Paraaortic lymph node (tissue), 1 donor: ENCODE measurements around the genes REEP6, ADAMTSL5 and UQCR11.

DNA sequence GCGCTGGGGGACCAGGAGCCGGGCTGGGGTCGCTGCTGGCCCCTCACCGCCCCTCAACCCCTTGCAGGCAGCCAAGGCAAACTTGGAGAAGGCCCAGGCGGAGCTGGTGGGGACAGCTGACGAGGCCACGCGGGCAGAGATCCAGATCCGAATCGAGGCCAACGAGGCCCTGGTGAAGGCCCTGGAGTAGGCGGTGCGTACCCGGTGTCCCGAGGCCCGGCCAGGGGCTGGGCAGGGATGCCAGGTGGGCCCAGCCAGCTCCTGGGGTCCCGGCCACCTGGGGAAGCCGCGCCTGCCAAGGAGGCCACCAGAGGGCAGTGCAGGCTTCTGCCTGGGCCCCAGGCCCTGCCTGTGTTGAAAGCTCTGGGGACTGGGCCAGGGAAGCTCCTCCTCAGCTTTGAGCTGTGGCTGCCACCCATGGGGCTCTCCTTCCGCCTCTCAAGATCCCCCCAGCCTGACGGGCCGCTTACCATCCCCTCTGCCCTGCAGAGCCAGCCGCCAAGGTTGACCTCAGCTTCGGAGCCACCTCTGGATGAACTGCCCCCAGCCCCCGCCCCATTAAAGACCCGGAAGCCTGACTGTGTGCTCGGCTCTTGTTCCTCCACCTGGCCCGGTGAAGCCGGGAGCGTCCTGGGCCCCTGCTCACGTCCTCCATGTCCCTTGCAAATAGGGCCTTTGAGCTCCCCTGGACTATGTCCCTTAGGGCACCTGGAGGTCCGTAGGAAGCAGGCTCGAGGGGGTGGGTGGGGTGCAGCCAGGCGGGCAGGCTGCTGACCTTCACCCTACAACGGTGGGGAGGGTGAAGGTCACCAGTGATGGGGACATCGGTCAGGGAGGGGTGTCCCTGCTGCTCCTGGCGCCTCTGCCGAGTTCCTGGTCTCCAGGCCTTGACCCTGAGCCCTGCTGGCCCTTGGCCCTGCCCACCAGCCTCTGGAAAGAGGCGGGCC, 3.0 kb downstream of the ATP5F1D start:
- PRO-cap = unidirectional peak, minus-strand start at position 864 of the sequence

DNA sequence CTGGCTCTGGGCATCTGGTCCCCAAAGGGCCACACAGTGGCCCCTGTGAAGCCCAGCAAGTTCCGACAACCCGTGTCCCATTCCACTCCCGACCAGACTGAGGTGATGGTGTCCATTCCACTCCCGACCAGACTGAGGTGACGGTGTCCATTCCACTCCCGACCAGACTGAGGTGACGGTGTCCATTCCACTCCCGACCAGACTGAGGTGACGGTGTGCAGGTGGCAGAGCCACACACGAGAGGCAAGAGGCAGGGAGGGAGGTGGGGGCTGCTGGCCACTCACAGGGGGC, 2.1 kb upstream of the MIDN start:
- PRO-cap = no peak

GRCh38 chr19:1251354-1251695, 2.9 kb downstream of the MIDN start:
- PRO-cap = bidirectional peak, plus-strand start at chr19:1251569, minus-strand start at chr19:1251404

- PRO-cap = unidirectional peak, minus-strand start at chr19:1262137
Measured at GRCh38 chr19:1261715-1262357, 7.3 kb upstream of the CIRBP start.

DNA sequence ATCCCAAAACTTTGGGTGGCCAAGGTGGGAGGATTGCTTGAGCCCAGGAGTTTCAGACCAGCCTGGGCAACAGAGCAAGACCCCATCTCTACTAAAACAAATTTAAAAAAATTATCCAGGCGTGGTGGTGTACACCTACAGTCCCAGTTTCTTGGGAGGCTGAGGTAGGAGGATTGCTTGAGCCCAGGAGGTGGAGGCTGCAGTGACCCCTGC, 1.3 kb downstream of the CIRBP start:
- PRO-cap = no peak

DNA sequence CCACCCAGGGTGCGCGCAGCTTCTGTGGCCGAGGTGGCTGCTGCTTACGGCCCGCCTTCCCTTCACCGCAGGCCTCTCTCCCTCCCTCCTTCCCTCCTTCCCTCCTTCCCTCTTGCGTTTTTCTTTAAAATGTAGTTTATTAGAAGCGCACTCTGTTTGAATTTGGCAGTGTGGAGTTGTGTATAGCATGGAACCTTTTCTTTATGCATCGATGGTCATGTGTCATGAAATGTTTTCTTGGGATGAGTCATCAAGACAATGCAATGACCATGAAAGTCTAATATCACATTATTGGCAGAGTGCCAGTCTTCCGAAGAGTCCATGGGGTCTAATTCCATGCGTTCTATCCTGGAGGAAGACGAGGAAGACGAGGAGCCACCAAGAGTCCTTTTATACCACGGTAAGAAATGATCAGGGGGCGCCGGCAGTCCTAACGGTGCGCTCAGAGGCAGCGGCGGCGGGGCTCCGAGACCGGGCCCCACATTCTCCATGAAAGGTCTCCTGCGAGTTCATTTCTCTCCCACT, 7.3 kb downstream of the PWWP3A start:
- PRO-cap = no peak

GRCh38 chr19:1387653-1388347, 4.1 kb downstream of the NDUFS7 start:
- PRO-cap = no peak

DNA sequence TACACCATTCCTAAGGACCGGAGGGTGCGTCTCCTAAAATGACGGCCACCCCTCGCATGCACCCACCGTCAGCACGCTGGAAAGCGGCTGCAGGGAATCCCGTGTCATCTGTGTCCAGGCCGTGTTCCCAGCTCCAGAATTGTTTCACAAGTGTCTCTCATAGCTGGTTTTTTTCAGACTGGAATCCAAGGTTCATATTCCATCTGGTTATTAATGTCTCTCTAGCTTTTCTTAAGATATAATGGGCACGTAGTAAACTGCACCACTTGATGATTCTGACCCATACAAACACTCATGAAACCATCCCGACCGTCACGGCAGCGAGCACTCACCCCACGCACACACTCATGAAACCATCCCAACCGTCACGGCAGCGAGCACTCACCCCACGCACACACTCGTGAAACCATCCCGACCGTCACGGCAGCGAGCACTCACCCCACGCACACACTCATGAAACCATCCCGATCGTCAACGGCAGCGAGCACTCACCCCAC, 12.1 kb downstream of the DAZAP1 start:
- PRO-cap = no peak

DNA sequence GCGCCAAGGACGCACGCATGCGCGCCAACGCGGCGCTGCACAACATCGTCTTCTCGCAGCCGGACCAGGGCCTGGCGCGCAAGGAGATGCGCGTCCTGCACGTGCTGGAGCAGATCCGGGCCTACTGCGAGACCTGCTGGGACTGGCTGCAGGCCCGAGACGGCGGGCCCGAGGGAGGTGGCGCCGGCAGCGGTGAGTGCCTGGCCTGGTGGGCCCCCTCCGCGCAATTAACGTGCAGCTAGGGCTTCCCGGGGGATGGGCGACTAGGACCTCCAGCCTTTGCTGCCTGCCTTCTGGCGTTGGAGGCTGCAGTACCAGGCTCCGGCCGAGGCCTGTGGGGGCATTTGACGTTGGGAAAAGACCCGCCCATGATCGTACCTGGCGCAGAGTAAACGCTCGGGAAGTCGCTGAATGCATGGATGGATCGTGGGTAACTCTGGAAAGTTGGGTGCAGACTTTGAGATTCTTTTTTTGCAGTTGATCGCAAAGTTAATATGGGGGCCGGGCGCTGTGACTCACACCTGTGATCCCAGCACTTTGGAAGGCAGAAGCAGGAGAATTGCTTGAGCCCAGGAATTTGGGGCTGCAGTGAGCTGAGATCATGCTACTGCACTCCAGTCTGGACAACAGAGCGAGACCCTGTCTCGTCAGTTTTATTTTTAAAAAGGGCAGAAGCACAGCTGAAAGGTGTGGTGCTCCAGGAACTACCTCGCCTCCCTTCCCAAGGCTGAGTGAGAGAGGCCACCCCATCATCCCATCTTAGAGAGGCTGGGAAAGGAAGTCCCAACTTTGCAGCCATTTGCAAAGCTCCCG, 7.3 kb downstream of the APC2 start:
- PRO-cap = no peak

DNA sequence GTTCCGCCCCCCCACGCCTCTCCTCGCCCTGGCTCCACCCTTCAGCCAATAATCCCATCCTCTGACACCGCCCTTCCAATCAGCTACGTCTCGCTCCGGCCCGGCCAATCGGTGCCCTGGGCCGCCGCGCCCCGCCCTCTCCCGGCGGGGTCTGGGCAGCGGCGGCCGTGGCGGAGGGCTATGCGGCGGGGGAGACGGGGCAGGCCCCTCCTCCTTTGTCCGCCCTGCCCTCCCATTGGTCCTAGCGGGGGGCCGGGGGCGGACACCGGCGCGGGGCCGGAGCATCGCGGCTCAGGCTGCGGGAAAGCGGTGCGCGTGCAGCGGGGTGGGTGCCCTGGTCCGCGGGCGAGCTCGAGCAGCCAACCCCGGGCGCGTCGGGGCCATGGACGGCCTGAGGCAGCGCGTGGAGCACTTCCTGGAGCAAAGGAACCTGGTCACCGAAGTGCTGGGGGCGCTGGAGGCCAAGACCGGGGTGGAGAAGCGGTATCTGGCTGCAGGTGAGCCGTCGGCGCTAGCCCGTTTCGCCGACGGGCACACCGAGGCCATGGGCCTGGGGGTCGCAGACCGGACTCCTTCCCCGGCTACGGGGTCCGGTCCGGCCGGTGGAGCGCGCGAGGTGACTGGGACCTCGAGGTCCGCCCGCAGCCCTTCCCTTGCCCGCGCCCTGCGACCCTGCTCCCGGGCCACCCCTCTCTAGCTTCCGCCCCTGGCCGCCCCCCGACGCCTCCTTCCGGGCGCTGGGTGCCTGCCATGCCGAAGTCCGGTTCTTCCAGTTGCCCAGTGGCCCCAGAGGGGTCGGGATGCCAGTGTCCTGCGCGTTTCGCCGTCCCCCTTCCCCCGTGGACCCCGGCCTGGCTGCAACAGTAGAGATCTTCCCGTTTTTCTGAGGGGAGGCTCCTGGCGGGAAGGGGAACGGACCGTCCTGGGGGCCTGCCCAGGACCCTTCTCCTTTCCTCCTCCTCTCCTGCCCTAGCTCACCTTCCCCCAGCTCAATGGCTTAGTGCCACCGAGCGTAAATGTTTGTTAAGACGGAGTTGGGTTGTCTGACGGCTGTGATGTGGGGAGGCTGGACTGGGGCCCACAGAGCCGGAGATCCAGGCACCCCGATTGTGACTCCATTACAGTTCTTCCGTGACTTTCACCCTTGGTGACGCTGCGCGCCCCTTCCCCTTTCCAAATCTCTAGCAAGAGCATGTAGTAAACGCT, at the start of gene REEP6:
Gene REEP6 (plus strand): TSS at position 294 of the 1,206 bp plus-strand sequence.
- PRO-cap = bidirectional peak, plus-strand start at position 181 of the sequence, minus-strand start outside the sequence; unidirectional peak, plus-strand start at position 304 of the sequence

DNA sequence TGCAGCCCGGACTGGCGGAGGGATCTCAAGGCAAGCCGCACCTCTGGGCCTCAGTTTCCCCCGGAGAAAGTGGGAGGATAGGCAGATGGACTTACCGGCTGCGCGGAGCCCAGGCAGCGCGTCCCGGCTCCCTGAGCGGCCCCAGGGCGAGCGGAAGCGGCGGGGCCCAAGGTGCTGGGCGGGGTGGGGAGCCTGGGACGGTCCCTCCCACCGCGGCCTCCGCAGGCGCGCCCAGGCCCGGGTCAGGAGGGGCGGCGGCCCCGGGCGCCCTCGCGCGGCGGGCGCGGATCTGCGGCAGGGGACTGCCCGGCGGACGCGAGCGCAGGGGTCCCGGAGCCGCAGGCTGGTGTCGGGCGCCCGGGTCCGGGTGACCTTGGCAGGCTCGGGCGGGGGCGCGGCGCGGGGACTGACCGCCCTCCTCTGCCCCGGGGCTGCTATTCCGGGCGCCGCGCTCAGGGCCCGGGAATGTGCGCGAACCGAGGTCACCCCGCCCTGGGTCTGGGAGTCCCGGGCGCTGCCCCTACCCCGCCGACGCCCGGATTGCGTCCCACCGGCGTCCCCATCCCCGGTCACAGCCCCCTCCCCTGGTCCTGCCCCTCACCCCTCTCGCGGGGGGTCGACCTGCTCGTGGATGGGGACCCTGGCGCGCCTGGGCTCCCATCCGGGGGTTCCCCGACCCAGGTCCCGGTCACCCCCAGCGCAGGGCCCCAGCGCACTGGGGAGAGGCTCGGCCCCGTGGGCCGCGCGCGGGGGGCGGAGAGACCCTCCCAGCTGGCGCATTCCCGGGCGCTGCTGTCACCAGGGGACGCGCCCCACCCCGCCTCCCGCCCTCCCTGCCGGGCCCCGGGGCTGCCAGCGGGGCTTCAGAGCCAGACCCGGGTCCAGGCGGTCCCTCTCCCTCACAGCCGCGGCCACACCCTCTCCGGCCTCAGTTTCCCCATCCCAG, at the start of gene ADAMTSL5:
Gene ADAMTSL5 (minus strand): TSS at position 152 of the 946 bp plus-strand sequence.
- PRO-cap = bidirectional peak, plus-strand start at position 263 of the sequence, minus-strand start at position 143 of the sequence; unidirectional peak, minus-strand start at position 348 of the sequence; unidirectional peak, minus-strand start at position 429 of the sequence

DNA sequence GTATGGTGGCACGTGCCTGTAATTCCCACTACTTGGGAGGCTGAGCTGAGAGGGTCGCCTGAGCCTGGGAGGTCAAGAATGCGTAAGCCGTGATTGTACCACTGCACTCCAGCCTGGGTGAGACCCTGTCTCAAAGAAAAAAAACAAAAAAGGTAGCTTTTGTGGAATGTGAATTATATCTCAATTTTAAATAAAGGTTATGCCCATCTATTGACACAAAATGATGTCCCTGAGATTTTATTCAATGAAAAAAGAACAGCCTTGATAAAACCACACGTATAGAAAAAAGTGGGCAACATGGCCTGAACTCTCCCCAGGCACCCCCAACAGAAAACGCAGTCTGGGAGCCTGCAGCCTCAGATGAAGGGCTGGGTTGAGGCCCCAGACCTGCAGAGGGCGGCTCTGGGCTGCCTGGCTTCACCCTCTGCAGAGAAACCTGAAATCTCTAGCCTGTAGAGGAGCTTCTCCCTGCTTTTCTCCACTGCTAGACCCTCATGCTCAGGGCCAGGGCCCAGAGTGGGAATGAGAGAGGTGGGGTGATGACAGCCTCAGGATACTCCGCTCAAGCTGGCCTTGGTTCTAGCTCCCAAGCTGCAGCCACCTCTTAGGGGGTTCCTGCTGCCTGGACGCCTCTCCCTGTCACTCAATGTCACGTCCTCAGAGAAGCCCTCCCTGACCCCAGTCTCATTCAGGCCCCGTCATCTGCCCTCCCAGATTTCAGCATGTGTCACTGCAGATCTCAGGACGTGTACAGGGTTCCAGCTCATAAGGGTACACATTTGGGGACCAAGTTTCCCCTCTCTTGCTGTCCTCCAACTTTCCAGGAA, 2.0 kb downstream of the MBD3 start:
- PRO-cap = no peak

DNA sequence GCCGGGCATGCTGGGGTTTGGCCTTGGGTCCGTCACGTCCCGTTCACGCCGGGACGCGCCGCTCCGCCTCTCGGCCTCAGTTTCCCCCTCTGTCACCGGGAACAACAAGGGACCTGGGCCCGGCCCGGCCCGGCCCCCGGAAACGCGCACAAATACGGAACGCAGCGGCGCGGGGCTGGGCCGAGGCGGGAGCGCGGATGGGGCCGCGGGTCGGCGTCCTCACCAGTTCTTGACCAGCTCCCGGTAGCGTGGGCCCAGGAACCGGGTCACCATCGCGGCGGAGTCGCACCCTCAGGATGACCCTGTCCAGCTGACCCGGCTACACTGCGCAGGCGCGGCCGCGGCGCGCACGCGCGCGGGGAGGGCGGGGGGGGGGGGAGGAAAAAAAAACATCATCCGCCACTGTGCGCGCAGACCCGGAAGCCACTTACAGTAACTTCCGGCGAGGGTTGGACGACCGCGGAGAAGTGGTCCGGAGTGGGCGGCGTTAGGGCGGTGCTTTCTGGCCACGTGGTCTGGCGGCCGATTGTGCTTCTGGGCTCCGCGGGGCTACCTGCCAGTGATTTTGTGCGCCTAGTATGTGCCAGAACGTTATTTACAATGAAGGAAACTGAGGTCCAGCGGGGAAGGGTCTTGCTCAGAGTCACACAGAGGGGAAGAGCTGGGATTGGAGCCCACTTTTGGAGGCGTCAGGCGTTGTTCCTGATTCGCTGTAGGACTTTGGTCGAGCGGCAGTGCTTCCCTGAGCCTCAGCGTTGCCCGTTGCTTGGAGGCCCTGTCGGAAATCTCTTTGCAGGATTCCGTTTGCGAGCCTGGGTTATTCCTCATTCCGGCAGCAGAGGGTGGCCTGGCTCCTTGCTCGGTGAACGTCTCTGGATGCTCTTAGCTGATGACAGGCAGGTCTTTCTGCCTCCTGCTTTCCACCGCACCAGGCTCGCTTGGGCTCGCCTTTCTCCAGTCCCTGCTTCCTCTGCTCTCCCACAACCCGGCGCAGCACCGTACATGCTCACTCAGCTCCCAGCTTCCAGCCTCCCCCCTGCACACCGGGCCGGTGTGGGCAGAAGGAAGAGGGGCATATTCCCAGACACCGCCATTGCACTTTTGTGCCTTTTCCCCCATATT, at the start of gene UQCR11:
Gene UQCR11 (minus strand): TSS at position 326 of the 1,122 bp plus-strand sequence.
- PRO-cap = bidirectional peak, plus-strand start at position 525 of the sequence, minus-strand start at position 326 of the sequence; unidirectional peak, plus-strand start at position 827 of the sequence

GRCh38 chr19:1648705-1649777, 3.4 kb downstream of the TCF3 start:
- PRO-cap = no peak

DNA sequence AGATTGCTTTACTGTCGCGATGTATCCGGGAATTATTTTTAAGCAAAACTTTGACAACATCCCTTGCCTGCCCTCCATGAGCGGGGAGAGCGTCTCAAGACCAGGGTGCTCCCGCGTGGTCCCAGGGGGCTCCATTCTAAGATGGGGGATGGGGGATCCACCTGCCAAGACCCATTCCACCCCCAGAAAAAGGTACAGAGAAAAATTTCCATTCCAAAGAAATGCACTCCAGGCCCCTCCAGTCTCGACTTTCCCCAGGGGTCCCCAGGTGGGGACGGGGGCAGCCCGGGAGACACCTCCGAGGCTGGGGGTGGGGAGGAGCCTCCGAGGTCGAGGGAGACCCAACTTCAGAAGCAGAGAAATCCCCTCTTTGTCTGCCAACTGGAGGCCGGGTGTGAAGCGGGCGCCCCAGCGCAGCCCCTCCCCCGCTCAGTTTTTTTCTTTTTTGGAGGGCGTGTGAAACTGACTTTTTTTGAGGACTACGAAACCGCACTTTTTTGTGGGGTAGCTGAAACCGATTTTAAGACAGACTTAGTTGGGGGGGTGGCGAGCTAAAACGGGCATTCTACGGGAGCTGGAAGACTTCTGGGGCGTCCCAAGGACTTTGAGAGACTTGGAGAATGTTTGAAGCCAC, 1.3 kb downstream of the TCF3 start:
- PRO-cap = bidirectional peak, plus-strand start at position 534 of the sequence, minus-strand start at position 441 of the sequence

GRCh38 chr19:1747069-1747577, 6.2 kb upstream of the ONECUT3 start:
- PRO-cap = no peak

- PRO-cap = no peak
Measured at GRCh38 chr19:1766675-1767097, 13.4 kb downstream of the ONECUT3 start.

GRCh38 chr19:1826865-1827610, 15.0 kb upstream of the ATP8B3 start:
- PRO-cap = no peak

DNA sequence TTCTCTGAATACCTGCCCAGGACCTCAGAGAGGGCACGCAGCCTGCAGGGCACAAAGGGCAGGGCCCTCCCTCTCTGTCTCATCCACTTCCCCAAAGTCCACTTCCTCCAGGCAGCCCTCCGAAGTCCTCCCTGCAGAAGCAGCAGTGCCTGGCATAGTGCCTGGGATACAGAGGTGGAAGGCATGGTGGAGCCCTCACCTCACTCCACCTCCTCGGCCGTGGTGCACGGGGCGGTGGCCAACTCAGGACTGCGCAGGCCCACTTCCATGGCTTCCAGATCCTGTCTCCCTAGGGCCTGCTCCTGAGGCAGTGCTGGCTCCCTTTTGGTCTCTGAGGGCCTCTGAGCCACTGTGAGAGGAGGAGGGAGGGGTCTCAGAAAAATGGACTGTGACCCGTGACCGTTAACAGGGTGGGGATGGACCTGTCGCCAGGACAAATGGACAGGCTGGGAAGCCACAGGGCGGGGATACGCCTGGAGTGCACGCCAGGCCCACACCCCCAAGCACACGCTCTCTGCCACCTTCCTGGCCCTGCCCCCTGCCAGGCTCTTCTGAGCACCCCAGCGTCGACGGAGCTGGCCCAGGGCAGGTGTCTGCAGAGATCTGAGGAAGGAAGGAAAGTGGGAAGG, 8.5 kb downstream of the REXO1 start:
- PRO-cap = no peak

DNA sequence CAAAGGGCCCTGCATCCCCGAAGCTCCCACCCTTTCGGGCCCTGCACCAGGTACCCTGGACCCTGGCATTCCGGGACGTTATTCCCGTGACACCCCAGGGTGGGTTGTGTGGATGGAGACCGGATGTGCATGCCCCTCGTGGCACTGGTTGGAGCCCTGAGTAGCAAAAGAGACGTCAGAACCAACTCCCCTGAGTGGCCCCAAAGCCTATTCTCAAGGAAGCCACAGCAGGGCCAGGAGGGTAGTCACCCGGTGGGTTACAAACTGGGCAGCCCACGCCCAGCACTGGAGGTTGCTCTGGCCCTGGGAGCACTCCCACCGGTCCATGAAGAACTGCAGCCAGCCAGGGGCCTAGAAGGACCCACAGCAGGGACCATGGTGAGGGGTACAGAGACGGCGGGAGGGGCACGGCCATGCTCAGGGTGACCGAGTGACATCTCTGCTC, 7.5 kb upstream of the REXO1 start:
- PRO-cap = no peak